Monocyte (primary cell): ENCODE results near the gene PLA2R1.

GRCh38 chr2:160062332-160063106 lies at the start of gene PLA2R1:
Gene PLA2R1 (minus strand): TSS chr2:160062615.
- PRO-cap, 2 experiments, result no peak in any of the 2 experiments

- PRO-cap, 2 experiments, result no peak in any of the 2 experiments
Measured at GRCh38 chr2:160279977-160280310, 79.9 kb upstream of the ITGB6 start.

- PRO-cap, 2 experiments, result no peak in any of the 2 experiments
Measured at GRCh38 chr2:160367753-160368433, 125.7 kb downstream of the RBMS1 start.

DNA sequence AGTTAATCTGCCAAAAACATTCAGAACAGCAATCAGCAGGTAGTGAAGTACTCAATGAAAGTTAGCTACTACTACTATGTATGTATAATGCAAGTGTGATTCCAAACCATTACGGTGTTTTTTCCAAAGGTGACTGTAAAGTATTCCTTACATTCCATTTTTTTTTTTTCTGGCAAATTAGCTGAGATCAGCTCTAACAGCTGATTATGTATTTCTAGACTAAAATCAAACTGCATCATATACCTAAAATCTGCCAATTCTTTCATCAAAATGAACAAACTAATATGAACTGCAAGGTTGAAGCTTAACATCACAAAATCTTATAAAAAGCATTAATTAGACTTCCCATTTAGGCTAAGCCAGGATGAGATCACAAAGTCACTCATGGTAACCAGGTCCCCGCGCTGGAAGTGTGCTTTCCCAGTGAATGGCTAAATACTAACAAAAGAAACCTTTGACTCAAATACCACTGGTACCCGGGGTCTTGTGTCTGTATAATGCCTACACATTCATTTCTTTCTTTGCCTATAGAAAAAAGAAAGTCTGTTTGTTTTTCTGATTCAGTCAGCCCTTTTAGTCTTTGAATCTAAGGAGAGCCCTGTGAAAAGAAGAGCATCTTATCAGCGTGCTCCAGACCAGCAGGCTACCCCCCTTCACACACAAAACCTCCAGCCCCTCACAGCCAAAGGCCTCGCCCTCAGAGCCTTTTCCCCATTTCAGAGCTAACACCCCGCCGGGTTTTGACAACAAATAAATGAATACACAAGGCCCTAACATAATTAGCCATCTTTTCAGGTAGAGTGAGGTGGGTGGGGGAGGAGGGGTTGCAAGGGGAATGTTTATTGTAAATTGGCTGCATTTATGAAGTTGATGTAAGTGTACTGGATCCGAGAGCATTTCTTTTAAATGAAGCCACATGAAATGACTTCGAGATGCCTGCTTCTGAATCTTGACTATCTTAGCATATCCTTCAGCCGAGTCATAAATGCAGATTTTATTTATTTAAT lies 88.2 kb downstream of the RBMS1 start:
- PRO-cap, 2 experiments, result no peak in any of the 2 experiments

DNA sequence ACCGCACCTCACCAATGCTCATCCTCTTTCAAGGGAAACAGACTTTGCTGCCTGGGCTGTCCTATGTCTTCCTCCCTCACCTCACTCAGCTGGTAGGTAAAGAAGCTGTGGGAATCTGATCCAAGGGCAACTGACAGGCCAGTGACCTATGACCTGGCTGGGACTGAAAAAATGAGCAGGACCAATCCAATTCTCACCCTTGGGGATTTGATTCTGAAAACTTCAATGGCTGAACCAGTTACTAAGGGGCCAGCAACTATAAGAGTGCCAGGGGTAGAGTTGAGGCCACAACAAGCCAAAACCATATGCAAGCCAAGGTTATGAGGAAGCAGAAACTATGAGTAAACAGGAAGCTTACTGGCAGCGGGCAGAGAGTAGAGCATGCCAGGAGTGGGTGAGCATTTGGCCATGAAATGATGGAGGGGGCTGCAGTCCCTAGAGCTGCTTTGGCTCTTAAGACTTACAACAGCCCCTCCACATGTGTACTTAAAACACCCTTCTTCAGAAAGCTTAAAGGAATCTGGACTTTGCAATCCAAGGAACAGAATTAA lies 82.5 kb downstream of the RBMS1 start:
- PRO-cap, 2 experiments, result no peak in any of the 2 experiments

- PRO-cap, 2 experiments, result no peak in any of the 2 experiments
Measured at GRCh38 chr2:160470597-160471244, 22.9 kb downstream of the RBMS1 start.

DNA sequence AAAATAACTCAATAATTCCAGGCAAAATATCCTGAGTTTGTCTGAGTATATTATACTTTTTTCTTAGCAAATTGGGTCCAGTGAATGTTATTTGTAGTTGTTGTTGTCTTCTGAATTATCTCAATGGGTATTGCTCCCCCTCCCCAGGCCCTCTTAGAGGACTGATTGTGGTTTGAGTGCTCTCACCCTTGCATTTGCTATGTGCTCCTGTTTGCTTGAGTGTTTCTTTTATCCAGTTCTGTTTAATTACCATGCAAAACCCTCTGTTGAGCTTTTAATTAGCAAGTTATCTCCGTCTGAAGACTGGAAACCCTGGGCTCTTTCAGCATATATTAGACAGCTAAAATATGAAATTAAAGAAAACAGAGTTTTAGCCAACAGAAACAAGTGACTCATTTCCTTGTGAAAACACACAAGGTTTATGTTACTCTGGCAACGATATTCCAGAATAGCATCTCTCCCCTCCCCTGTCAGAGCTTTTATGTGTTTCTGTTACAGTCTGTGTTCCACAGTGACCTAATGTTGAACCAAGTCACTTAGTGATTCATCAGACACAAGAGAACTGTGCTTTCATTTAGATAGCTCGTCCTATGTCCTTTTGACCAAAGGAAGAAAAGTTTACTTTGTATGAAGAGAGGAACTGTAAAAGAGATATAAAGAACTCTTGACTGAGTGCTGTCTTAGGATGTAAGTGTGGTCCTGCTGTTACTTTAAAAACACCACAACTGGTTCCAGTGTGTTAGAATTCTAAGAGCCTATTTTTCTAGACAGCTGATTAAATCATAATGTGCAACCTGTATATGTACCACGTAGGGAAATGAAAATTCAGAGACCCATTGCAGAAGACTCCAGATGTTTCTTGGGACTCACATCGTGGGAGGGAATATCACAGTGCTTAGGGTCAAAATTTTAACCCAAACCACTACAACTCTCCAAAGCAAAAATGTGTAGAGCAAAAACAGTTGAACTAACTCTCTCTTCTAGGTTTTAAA lies 172.8 kb upstream of the RBMS1 start:
- PRO-cap, 2 experiments, result no peak in any of the 2 experiments

DNA sequence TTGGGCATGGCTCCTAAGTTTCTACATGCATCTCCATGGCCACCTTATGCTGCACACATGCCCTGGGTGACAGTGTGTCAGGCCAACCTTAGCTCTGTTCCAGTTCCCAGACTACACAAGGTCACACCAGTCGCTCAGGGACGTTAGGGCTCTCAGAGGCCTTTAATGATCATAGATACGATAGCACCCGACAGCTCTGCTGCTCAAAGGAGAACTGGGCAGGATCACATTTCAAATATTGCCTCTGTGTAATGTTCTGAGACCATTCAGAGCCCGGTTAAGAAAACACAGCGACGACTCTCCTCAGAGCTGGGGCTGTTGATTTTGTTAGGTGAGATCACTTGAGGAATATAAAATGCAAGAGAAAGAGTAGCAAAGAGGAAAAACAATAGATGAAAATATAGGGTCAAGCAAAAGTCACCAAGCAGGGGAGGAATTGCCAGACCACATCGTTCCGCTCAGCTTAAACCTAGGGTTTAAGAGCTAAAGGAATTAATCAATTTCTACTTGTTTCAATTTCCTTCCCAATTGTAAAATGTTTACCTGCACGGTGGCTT lies 166.5 kb upstream of the TANK start:
- PRO-cap, 2 experiments, result no peak in any of the 2 experiments

DNA sequence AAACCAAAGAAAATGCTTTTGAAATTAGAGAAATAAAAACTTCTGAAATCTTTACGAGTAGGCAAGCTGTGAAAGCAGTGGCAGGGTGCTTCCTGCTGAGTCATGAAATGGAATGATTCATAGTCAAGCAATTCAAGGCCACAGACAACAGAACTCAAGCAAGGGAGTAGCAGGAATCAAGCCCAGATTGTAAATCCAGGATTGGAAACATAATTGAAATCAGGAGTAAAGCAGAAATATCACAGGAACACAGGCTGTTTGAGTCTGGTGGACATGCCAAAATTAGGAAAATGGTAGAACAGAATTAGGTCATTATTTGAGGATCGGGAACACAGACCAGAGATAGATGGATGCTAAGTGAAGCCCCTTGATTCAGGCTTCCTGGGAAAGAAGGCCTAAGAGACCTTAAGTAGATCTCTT lies 36.9 kb upstream of the TANK start:
- PRO-cap, 2 experiments, result no peak in any of the 2 experiments

DNA sequence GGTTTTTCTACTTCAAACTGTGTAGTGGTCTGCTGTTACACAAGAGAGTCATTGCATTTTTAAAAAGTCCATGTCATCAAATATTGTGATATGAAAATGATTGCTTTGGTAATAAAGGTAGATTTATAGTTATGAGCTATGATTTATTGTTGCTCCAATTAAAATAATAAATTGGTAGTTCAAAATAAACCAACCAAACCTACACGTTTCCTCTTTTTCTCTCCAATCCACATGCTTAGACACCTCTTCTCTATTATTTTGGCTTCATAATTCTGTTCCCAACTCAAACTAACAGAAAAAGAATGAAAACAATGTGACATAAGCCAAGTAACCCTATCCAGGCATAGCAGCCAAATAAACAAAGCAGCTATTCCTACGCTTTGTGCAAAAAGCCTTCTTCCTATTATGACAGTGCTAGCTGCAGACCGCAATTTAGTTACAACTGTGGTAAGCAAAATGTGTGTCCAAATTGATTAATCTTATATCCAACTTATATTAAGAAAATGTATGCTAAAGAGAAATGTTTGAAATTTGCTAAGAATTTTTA lies 20.7 kb upstream of the TANK start:
- PRO-cap, 2 experiments, result no peak in any of the 2 experiments

DNA sequence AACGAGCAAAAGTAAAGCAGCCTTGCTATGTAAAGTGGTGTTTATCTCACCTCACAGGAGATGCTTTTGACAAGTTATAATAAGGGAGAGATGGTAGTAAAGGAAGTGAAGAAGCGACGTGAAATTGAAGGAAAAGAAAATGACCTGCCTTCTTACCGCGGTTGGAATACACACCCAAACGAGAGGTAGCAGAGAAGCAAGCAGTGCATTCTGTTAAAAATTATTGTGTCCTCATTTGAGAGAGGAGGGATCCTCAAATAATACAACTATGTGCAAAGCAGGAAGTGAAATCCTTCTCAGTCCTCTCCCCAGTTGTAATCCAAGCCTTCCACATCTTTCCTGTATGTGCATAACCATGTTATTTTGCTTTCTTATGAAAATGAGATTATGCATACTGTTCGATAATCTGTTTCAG lies 1.0 kb downstream of the TANK start:
- PRO-cap, 2 experiments, result peak in 1 of 2 experiments; most common plus-strand start position 180 of the sequence (in 1)

DNA sequence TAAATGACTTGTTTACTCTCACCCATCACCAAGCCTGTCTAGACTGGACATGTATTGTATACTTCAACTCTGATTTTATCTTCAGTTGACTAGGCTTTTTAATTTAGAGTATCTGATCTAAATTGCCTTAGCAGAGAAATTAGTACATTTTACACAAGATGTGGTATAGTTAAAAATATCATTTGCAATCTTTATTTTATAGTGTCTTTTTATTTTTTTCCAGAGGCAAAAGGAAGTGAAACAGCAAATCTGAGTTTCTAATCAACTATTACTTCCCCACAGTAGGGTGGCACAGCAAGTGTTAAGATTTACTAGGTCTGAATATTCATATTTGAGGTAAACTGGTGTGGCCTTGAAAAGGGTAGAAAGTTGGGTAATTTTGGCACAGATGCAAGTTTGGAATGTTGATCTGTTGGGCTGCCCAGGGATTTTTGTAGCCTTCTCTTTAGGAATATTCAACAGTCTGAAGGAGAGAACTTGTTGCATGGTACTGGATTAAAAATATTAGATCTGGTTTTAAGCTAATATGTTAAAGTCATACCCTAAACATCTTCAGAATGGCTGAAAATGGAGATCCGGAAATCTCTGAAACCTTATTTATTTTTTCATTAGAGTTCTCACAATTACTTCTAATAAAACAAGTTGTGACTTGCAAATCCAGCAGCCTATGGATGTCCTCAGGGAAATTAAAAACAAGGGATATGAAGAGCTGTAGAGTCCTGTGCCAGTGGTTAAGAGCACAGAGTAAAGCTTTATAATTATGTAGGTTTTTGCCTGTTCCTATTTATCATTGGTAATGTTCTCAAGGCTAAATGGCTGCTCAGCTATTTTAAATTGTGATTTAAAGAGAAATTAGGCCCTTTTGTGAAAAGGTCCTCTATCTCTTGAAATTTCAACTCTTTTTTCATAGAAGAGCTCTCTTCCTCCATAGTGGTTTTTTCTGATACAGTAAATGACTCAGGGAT lies 10.8 kb downstream of the TANK start:
- PRO-cap, 2 experiments, result peak in 2 of 2 experiments; most common plus-strand start position 408 of the sequence (in 1)

- PRO-cap, 2 experiments, result peak in 1 of 2 experiments; most common plus-strand start chr2:161184722 (in 1)
Measured at GRCh38 chr2:161184203-161185498, 24.4 kb downstream of the TANK start.

GRCh38 chr2:161339466-161340466 lies 31.5 kb downstream of the PSMD14 start:
- PRO-cap, 2 experiments, result no peak in any of the 2 experiments

- PRO-cap, 2 experiments, result no peak in any of the 2 experiments
Measured at GRCh38 chr2:162091378-162092074, 17.5 kb upstream of the DPP4 start.

GRCh38 chr2:162328849-162329250 lies 10.4 kb upstream of the IFIH1 start:
- PRO-cap, 2 experiments, result no peak in any of the 2 experiments

GRCh38 chr2:163736529-163737252 lies 883 bp upstream of the FIGN start:
- PRO-cap, 2 experiments, result no peak in any of the 2 experiments

DNA sequence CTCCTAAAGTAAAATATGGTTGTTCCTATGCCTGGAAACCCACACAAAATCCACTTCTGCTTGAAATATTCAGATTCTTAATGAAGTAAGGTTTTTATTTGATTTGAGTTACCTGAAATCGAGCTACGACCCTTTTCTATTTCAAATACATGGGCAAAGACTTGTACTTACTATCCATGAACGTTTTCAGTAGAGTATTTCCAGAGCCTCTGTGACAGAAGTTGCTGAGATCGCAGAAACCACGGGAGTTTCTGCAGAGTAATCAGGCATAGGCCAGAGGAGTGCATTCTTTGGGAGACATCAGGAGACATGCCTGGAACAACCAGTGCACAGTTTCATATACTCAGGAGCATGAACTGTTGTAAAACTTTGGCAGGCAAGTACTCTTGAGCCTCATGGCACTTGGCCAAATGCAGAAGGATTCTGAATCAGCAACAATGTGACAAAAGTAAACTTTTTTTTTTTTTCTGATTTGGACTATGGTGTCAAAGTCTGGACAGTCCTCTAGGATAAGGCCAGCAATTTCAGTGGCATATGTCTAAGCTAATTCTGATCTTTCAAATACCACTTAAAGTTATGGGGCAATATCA lies 307.2 kb downstream of the GRB14 start:
- PRO-cap, 2 experiments, result no peak in any of the 2 experiments

DNA sequence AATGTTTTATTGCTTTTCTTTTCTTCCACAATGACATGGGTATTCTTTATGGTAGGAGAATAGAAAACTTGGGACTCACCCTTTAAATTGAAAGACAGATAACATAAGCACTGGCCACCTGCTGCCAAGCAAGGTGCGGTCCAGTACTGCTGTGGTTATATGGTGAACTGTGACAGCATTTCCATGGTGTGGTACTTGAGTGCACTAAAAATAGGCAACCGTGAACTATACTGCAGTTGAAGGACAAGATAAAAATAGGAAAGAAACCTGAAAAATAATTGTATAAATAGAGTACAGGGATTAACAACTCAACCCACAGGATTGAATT lies 54.4 kb upstream of the GRB14 start:
- PRO-cap, 2 experiments, result no peak in any of the 2 experiments

- PRO-cap, 2 experiments, result no peak in any of the 2 experiments
Measured at GRCh38 chr2:164692113-164692603, 70.9 kb upstream of the GRB14 start.